Left colon (tissue), 1 donor: ENCODE measurements around the gene TCTN2.

DNA sequence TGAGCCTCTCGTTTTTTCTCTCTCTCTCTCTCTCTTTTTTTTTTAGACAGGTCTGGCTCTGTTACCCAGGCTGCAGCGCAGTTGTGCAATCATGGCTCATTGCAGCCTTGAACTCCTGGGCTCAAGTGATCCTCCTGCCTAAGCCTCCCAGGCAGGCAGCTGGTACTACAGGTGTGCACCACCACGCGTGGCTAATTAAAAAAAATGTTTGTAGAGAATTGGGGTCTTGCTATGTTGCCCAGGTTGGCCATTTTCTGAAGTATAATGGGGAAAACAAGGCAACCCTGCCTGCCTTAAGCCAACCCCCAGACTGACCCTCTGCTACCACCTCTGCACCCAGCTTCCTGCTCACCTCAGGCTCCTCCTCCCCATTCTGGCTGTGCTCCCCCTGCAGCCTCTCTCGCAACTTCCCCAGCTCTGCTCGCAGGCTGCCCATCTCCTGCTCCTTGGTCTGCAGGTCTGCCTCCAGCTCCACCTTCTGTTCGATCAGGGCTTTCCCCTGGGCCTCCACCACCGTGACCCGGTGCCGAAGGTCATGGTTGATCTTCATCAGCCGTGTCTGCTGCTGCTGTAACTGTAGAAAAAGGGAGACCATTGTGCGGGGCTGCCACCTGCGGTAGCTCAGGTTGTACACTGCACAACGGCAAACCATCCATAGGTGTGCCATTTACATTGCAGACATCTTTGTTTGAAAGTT lies 35.2 kb downstream of the RILPL1 start:
- PRO-cap = no peak

- PRO-cap = no peak
Observed at GRCh38 chr12:123510746-123511785, 22.5 kb downstream of the RILPL1 start.

DNA sequence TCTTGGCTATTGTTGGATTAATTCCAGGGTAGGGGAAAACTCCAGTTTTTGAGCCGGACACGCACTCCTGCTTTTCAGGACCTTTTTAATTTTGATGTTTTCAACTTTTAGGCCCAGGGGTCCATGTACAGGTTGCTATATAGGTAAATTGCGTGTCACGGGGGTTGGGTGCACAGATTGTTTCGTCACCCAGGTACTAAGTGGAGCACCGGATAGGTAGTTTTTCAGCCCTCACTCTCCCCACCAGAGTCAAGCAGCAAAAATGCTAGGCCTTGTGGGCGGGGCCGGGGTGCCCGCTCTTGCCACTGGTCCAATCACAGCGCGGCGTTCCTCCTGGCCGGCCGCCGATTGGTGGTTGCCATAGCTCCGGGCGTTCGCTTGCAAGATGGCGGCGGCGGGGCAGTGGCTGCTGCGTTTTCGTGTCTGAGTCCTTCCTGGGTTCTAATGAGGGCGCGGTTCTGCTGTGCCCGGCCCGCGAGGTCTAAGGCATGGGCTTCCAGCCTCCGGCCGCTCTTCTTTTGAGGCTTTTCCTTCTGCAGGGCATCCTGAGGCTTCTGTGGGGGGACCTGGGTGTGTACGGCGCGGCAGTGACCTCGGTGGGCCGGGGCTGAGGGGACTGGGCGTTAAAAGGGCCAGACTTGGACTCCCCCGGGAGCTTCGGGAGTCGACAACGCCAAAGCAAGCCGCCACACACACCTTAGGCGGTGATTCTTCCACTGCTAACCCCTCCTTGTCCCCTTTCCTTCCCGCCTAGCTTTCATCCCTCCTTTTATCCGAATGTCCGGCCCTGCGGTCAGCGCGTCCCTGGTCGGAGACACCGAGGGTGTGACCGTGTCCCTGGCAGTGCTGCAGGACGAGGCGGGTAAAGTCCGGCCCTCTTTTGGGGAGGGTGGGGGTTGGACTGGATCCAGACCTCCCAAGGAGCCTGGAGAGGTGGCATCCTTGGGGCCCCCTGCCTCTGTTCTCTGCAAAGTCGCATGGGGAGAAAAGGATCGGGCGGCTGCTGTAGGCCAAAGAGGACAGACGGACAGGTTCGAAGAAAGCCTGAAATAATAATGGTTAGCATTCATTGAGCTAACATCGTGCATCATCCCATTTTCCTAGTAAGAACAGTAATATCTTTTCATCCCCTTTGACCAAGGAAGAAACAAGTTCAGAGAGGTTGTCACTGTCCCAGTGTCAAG lies at the start of gene TCTN2:
Gene TCTN2, plus strand, starts transcription at position 361 of the 1,184 bp plus-strand sequence.
- PRO-cap = unidirectional peak, plus-strand start at position 435 of the sequence

DNA sequence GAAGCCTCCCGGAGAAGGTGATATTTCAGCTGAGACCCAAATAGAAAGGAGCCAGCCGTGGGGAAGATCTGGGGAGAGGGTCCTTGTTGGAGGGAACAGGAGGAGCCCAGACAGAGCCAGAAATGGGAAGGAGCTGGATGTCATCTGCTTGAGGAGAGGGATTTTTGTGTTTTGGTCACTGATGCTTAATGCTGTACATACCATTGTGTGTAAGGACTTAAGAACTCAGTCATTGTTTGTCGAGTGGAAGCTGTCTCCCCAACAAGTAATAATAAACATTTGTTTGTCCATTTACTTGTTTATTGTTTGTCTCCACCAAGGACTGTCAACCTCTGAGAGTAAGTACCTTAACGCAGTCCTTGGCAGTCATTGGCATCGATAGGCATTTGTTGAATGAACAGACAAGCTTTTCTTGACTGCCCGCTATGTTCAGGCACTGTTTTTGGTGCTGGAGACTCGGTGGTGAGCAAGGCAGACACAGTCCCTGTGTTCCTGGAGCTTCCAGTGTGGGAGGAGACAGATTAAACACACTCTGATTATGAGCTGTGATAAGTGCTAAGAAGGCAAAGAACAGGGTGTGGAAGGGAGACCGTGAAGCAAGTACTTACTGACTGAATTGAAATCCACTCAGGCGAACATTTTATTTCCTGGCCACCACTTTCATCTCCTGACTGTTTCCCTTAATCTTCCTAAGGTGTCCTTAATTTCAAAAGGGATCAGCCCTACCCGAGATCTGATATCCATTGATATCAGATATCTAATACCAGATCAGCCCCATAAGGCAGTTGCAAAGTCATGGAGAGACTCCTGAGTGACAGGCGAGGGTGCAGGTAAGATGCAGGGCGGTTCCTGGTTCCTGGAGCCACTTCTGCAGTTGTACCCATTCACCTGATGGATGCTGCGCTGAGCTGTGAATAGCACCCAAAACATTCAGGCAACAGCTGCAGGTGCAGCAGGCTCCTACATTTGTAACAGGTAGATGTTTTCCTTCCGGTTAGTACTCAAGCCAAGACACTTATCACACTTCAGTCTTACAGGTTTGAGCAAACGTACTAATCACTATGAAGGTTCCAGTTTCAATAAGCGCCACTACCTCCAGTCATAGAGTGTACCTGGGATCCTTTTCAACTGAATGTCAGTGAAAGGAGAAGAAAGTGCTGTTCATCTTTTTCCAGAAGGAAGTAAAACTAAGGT lies 1.4 kb downstream of the ATP6V0A2 start:
- PRO-cap = no peak

DNA sequence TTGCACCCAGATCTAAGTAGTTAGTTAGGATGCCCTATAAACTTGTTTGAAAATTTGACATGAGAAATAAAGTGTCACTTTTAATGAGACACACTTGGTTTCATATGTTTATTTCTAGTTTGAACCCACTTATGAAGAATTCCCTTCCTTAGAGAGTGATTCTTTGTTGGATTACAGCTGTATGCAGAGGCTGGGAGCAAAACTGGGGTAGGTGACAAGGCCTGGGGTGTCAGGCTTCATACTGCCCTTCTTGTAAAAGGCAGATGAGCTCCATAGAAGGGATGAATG lies 13.9 kb downstream of the ATP6V0A2 start:
- PRO-cap = no peak

GRCh38 chr12:123733206-123734200 lies 21.4 kb downstream of the ATP6V0A2 start:
- PRO-cap = no peak

DNA sequence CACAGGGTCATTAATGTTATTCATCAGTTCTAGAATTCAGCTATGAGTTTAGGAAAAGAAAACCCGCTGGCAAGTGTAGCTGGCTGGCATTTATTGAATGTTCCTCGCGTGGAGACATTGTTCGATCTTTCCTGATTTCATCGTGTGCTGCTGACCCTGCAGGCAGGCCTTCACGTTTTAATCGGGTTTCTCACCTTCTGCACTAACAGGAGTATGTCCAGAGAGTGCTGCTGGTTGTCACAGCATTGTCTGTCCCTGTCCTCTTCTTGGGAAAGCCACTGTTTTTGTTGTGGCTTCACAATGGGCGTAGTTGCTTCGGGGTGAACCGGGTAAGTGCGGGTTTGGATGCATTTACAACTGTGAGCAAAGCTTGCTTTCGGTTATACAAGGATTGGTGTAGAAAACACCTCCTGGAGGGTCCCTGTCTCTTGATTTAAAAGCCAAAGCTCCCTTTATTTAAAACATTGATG lies 11.2 kb upstream of the DNAH10 start:
- PRO-cap = no peak

GRCh38 chr12:123937026-123938054 lies 35.3 kb downstream of the CCDC92 start:
- PRO-cap = no peak

DNA sequence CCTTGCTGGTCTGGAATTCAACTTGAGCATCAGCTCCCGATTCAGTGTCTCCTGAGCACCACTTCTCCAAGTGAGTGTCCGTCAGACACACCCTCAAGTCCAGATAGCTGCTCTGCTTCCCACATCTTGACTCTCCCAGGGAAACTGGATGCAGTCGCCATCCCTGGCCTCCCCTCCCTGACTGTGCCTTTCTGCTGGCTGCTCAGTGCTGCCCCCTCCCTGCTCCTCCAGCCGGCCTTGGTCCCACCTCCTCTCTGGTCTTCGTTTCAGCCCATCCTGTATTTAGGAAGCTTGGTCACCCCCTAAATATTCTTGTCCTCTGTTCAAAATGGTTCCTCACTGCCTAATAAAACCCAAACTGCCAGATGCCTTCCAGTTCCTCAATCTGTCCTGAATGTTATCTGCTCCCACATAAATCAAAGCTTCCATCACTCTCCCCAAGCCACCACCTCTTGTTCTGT lies 33.9 kb downstream of the CCDC92 start:
- PRO-cap = no peak

- PRO-cap = no peak
Observed at GRCh38 chr12:123947431-123948245, 25.0 kb downstream of the CCDC92 start.

- PRO-cap = no peak
Observed at GRCh38 chr12:123956214-123956889, 16.3 kb downstream of the CCDC92 start.

DNA sequence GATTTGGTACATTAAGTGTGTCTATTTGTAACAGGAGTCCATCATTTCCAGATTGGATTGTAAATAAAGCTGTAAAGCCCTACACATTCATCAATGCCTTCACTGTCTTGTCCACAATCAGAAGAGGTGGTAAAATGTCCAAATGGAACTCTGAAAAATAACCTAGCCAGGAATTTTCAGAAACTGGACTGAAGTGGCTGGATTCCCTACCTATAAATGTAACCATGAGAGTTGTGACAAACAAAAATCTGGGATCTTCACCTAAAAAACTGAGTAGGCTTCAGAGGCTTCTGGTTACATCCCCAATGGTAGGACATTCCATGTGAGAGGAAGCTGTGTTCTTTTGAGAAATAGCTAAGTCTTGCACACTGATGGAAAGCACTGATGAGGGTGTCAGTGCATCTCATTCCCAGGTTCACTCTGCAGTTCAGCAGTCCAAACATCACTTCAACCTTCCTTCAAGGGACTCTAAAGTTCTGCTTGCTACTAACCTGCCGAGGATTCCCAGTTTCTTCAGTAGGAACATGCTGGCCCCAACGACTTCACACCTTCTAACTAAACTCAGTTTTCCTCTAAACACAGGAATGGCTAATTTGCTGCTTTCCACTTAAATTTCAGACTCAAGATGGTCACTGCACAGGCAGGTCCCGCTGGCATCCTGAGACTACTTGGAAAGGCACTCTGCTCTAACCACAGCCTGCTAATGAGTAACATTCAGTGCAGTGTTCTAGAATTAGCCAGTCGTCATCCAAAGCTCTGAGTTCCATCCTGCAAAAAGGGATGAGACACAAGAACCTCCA lies 6.3 kb downstream of the CCDC92 start:
- PRO-cap = no peak

DNA sequence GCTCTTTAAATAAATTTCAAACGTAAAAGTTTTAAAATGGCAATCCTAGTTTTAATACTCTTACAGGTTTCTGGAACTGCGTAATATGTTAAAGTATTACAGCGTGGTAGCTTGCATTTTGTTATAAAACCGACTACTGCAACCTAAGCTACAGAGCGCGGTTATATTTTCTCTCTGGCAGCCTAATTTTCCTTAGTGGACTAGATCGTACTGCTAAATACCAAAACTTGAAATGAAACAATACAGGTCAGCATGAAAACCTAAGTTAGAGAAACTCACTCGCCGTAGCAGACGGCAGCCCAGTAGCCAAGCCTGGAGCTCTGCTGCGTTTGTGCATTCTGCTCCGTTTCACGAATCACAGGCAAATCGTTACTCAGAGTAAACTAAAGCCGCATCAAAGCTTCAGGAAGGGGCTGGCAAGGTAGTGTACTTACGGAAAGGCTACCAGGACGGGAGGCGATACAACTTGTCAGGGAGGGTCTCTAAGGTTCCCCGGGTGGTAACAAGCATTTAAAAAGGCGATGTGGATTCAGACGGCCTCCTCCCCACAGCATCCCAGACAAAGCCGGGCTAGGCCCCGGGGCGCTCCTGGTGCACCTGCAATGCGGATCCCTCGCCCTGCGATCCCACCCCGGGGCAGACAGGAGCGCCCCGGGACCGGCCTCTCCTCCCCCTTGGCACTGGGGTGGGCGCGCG lies 1.0 kb downstream of the CCDC92 start:
- PRO-cap = unidirectional peak, plus-strand start at position 424 of the sequence

DNA sequence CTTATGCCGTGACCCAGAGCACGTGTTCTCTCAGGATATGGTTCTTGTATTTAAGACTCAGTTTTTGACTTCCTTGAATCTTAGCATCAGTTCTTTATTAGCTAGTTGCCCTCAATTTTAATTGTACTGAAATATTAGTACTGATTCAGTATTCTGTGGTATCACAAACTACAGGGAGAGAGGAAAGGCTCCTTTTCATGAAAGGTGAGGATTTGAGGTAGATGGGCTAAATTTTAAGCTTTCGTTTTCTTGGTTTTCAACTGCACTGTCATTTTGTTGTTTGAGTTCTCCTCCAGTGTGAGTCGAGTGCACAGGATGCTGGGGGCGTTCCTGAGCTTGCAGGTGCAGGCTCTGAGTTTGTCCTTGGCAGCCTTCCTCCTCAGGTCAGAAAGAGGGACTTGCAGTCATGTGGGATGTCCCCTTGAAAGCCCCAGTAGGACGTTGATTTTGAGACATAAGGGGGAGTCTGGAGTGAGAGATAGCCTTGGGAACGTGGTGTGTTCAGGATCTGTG lies 33.5 kb downstream of the ZNF664 start:
- PRO-cap = no peak

DNA sequence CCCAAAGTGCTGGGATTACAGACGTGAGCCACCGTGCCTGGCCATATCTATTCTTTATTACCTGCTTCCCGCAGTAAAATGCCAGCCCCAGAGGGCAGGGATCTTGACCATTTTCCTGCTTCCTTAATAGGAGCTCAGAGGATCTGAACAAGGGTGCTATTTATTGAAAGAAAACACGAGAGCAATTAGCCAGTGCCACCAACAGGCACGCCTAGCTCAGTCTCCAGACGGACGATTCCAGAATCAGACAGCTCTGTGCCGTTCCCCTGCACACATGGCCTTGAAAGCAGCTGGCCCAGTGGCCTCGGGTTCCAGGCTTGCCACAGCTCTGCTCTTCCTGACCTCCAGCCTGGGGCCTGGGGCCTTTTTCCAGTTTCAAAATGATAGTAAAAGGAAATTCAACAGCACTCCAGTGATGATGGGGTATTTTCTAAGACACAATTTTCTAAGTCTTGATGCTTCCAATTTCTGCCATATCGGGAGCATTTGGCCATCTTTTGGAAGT lies 135.2 kb upstream of the RFLNA start:
- PRO-cap = no peak

DNA sequence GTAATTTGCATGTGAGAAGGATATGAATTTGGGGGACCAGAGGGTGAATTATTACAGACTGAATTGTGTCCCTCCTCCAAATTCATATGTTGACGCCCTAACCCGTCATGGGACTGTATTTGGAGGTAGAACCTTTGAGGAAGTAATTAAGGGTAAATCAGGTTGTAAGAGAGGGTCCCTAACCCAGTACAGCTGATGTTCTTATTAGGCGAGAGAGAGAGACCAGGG lies 114.4 kb upstream of the RFLNA start:
- PRO-cap = no peak

GRCh38 chr12:124277975-124278359 lies 16.9 kb upstream of the RFLNA start:
- PRO-cap = no peak

GRCh38 chr12:124423190-124423735 lies 128.4 kb downstream of the RFLNA start:
- PRO-cap = unidirectional peak, plus-strand start at chr12:124423322; bidirectional peak, plus-strand start at chr12:124423426, minus-strand start at chr12:124423359

DNA sequence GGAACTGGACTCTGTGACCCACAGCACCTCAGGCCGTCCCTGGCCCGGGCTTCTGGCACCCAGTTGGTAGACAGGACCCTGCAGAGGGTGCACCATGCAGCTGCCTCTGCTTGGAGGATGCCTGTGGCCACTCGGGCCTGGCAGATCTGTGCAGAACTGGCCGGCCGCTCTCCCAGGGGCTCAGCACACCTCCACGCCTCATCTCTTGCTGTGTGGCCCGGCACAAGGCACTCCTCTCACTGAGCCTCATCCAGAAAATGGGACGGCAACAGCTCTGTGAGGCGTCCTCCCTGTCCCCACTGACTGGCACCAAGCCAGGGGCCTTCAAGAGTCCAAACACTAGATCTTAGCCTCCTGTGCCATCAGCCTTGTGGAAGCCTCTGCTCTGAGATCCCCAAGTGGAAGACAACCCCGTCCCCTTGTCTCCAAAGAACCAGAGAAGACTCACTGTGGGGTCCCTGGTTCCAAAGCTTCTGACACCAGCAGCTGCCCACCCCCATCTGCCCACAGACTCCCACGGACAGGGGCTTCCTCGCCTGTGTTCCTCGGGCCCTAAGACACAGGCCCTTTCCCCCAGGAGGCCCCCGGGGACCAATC lies 113.3 kb downstream of the NCOR2 start:
- PRO-cap = no peak

GRCh38 chr12:124495467-124496103 lies 71.8 kb downstream of the NCOR2 start:
- PRO-cap = no peak